ENCODE measurements around the gene TMEM132E.

GRCh38 chr17:32596497-32597433 is 110.0 kb downstream of the CDK5R1 start:
- PRO-cap, result no peak
- RAMPAGE, long total RNA, 4 experiments, result no peak in any of the 4 experiments

DNA sequence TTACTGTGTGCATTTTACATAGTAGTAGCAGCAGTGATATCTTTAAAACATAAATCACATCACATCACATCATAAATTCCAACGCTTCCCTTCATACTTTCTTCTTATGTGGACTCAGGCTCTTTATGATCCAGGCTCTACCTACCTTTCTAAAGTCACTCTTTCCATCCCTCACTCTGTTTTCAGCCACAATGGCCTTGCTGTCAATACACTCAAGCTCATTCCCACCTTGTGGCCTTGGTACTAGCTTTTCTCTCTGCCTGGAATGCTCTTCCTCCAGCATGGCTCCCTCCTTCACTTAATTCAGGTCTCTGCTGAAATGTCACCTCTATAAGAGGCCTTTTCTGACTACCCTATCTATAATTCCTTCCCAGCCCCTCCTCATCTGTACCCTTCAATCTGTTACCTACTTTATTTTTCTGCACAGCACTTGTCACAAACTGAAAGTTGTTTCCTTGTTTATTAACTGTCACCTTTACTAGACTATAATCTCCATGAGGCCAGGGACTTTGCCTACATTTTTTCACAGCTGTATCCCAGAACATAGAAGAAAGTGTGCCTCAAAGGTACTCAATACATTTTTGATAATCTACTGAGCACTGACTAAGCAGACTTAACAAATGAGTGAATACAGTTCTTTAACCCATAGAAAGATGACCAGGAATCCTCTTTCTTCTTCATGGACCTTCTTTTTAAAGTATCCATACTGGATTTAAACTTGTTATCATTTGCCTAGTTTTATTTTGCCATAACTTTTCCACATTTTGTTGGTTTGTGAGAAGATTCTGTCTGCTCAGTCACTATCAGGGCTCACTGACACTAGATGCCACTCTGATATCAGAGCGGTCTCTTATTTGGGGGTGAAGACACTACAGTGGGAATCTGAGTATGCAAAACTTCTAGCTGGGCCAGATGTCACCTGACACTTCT is 132.7 kb downstream of the MYO1D start:
- PRO-cap, result no peak
- RAMPAGE, long total RNA, 4 experiments, result no peak in any of the 4 experiments

GRCh38 chr17:32851035-32852001 is 25.6 kb downstream of the MYO1D start:
- PRO-cap, result no peak
- RAMPAGE, long total RNA, 4 experiments, result no peak in any of the 4 experiments

DNA sequence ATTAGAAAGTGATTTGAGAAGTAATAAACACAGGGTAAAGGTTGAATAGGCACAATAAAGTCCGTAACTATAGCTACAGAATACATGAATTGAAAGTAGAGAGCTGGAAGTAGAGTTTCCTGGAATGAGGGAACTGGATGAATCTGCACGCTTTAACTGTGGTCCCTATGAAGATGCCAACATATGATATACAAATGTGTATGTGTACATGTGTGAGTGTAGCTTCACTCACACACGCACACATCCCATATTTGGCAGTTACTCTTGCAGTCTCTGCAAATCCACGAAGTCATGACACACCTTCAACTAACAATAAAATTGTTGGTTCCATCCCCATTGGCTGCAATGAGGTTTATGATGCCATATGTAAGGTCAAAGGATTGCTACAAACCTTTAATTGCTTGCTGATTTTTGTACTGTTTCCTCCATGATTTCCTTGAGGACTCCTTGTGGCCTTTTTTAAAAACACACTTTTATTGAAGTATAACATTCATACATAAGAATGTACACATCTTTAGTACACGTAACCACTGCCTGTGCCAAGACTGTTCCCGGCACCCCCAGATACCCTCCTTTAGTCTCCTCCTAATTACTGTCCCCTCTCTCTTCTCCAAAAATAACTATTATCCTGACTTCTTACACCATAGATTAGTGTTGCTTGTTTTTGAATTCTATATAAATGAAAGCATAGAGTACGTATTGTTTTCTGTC is 22.0 kb downstream of the MYO1D start:
- PRO-cap, result no peak
- RAMPAGE, long total RNA, 4 experiments, result no peak in any of the 4 experiments

DNA sequence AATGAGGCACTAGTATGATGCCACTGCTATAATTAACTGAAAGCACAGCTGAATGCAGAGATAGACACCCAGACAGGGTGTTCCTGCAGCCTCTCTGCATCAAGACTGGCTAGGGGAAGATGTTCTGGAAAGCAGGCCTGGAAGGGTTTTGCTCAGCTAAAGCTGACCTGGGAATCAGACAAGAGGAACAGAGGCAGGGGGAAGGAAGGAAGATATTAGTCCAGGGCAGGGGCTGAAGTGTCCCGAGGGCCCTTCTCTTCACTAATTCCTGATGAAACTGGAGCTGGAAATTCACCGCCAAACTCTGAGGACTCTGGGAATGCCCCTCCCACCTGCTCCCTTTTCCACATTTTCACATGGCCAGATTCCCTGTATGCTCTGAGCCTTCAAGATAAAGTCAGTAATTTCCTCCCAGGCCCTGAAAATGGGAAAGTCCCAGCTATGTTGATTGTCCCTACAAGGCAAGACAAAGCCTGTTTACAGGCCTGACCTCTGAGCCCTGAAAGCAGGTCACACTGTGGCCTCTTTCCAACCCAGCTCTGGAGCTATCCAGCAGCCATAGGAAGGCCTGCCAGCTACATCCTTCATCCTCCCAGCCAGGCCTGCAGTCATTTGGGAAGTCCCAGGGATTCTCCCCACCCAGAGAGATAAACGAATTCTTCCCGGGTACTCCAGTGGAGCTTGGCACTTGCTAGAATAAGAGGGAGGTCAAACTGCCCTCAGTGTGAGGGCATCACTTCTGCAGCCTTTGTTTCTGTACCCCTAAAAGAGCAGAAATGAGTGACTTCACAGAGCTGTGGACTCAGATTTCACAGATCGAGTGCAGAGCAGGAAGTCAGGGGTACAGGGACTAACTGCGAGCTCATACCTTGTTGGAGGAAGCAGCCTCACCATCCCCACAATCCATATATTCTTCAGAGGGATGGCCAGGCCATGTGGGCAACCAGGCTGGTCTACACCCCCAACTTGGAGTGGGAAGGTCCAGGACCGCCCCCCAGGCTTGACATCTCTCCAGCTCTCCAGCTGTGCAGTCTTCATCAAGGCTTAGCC is 19.6 kb upstream of the CCL2 start:
- PRO-cap, result no peak
- RAMPAGE, long total RNA, 4 experiments, result no peak in any of the 4 experiments

DNA sequence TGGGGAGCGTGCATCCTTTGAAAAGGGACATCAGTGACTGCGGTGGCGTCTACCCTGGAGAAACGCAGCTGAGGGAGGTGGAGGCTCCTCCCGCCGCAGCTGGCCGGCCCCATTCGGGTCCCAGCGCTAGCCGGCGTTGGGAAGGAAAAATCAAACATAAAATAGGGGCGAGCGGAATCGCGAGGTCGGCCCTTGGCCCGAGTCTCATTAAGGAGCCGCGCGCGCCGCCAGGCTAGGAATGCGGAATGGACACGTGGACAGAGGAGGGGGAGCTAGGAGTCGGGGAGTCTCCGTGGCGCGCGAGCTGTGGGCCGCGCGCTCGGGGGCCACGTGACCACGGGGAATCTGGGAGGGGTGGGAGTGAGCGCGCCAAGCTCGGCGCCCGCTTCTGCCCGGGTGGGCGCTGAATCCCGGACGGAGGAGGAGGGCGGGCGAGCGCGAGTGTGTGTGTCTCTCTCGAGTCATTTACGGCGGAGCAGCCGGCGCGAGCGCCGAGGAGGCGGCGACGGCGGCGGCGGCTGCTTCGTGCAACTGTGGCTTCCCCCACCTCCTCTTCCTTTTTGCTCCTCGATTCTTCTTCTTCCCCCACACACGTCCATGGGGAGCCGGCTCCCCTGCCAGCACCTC is at the start of gene TMEM132E:
TSS of gene TMEM132E (plus strand) at position 460 of the 627 bp plus-strand sequence.
- PRO-cap, result no peak
- RAMPAGE, long total RNA, 4 experiments, result no peak in any of the 4 experiments

DNA sequence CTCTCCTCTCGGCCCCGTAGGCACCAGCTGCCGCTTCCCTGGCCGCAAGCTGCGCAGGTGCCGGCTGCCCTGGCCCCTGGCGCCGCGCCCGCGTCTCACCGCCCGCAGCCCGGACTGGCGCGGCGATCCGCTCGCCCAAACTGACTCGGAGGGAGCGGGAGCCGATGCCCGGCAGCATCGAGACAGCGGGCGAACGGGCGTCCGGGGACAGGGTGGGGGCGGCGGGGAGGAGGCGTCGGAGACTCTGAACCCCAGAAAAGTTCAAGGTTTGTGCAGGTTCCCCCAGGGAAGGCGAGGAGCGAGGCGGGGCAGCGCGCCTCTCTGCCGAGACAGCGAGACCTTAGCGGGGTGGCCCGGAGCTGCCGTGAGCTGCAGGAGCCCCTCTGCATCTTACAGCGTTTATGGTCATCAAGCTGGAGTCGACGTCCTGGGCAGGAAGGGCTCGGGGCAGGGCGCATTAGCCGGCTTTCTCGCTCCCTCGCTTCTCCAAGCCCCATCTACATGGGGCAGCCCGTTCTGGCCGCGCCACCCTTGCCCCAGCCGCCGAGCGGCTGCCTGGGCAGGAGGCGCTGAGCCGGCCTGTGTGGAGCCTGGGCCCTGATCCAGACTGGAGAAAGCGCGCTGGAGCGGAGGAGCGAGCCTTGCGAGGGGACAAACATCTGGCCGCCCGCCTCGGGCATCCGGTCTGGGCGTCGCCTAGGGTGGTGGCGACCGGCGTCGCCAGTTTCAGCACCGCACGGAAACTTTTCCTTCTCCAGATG is 548 bp downstream of the TMEM132E start:
- PRO-cap, result no peak
- RAMPAGE, long total RNA, 4 experiments, result no peak in any of the 4 experiments

DNA sequence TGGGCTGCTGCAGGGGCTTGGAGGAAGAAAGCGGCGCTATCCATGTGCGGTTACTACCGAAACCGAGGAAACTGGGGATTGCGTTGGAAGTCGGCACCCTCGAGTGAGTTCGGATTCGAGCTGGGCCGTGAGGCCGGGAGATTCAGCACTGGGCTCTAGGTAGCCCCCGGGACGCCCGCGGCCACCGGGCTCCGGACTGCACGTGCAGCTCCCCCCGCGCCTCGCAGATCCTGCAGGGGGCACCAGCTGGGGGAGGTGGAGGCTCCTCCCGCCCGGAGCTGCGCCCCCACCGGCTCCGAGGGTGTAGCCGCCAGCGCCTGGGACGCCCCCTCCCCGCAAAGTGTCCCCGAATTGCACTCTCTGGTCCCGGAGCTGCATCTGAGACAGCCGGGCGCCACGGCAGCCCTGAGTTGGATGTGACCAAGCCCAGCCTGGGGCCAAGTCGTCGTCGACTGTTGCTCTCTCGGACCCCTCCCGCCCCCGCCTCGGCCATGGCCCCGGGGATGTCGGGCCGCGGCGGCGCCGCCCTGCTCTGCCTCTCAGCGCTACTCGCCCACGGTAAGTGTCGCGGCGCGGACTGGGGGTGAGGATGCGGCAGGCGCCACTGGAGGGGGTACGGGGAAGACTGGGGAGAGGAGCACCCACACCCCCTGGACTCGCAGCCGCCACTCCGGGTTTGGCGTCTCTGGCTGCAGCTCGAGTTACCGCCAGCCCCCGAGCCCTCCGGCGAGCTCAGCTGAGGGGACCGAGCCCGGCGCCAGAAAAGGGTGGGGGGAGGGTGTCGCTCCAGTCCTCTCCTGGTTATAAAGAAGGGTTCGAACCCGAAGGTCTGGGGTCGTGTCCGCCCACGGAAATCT is 1.4 kb downstream of the TMEM132E start:
- PRO-cap, result no peak
- RAMPAGE, long total RNA, 4 experiments, result no peak in any of the 4 experiments

DNA sequence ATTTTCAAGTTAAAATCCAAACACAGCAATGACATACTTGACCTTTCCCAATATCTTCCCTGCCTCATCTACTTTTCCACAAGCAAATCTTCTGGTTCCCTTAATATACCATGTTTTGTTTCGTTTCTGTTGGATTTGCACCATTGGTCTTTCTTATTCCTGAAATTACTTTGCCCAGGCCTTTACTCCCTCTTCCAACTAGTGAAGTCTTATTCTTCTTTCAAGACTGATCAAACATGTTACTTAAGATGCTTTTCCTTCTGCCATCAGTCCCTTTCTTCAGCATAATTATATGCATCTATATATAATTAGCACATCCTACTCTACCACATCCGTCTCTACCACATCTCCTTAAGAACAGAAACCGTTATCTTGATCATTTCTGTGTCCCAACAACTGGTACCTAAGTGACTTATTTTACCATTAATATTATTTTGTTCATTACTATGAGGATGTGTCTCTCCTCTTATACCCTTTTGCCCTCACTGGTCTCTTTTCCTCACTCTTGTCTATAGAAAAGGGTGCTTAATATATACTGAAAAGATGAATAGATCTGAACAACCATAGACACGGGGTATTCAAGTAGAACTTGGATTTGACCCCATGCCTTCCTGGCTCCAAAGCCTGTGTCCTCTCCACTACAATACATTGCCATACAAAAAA is 889 bp downstream of the CCT6B start:
- PRO-cap, result no peak
- RAMPAGE, long total RNA, 4 experiments, result no peak in any of the 4 experiments

GRCh38 chr17:34979365-34980200 is 729 bp upstream of the LIG3 start:
- PRO-cap, result no peak
- RAMPAGE, long total RNA, 4 experiments, result no peak in any of the 4 experiments

GRCh38 chr17:35017951-35018925 is 37.9 kb downstream of the LIG3 start:
- PRO-cap, result no peak
- RAMPAGE, long total RNA, 4 experiments, result no peak in any of the 4 experiments

- PRO-cap, result no peak
- RAMPAGE, long total RNA, 4 experiments, result no peak in any of the 4 experiments
These were observed 11.8 kb downstream of the RFFL start for GRCh38 chr17:35051663-35052214.

DNA sequence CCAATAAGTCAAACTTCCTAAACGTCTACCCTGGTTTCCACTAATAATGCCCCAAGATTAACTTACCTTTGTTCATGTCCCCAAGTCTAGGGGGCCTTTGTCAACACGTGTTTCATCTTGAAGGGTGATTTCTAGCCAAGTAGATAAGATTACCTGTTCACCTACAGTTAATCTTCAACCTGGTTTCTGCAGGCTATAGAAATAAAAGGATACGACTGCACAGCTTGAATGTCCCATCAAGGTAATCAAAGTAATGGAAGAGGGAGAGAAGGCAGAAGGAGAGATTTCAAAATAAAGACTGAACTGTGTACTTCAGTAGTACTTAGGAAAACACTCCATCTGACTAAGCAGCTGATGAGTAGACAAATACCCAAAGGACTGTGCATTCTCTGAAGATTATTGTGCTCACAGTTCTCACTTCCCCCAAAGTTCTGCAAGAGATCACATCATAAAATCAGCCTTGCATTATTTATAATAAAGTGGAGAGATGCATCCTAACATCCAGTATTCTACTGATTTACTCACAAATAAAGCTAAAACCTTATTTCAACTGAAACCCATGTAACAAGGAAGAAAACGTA is 5.8 kb upstream of the RFFL start:
- PRO-cap, result no peak
- RAMPAGE, long total RNA, 4 experiments, result no peak in any of the 4 experiments

DNA sequence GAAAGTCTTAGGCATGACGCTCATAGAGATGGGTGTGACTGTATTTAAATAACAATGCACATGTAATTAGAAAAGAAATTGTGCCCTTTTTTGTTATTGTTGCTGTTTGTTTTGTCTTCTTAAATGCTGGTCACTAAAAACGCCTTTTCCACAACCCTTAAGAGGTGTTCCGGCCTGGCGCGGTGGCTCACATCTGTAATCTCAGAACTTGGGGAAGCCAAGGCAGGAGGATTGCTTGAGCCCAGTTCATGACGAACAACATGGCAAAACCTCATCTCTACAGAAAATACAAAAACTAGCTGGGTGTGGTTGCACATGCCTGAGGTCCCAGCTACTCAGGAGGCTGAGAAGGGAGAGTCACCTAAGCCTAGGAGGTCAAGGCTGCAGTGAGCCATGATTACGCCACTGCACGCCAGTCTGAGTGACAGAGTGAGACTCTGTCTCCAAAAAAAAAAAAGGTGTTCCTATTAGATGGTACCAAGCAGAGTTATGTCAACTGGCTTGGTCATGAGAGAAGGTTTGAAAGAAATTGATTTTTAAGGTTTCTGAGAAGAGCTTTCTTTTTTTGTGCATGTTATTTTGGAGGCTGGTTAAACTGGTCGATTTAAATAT is 23.5 kb upstream of the RFFL start:
- PRO-cap, result no peak
- RAMPAGE, long total RNA, 4 experiments, result no peak in any of the 4 experiments

- PRO-cap, result no peak
- RAMPAGE, long total RNA, 4 experiments, result no peak in any of the 4 experiments
These were observed 24.2 kb upstream of the RFFL start for GRCh38 chr17:35087528-35088363.

- PRO-cap, result no peak
- RAMPAGE, long total RNA, 4 experiments, result no peak in any of the 4 experiments
These were observed 13.7 kb downstream of the UNC45B start for GRCh38 chr17:35161200-35161845.

DNA sequence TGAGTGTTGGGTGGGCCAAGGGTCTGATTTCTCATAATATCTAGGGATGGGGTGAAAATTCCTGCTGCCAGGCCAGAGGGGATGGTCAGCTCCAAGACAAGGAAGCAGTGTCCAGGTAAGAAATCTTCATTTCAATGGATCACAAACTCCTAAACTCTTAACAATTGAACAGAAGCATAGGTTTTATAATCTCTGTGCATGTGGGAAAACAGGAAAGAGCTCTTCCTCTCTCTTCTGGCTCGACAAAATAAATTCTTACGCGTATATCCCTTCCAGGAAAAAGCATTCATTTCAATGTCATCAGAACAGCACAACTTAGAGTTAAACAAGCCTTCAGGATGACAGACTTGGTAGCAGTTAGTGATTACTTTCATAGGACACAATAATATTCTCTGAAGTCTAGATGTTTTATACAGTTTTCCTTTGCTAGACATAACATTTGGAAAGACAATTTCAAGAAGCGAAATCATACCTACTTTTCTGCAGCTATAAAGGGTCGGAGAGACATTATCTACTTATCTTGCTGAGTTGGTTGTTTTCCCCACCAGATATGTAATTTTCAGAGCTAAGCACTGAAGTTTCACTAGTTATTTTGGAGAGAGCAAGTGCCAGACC is 19.3 kb upstream of the SLC35G3 start:
- PRO-cap, result no peak
- RAMPAGE, long total RNA, 4 experiments, result no peak in any of the 4 experiments

GRCh38 chr17:35278305-35278964 is 35.6 kb downstream of the SLFN5 start:
- PRO-cap, result no peak
- RAMPAGE, long total RNA, 4 experiments, result no peak in any of the 4 experiments

- PRO-cap, result no peak
- RAMPAGE, long total RNA, 4 experiments, result no peak in any of the 4 experiments
These were observed 3.4 kb upstream of the SLFN12L start for GRCh38 chr17:35540559-35541544.

DNA sequence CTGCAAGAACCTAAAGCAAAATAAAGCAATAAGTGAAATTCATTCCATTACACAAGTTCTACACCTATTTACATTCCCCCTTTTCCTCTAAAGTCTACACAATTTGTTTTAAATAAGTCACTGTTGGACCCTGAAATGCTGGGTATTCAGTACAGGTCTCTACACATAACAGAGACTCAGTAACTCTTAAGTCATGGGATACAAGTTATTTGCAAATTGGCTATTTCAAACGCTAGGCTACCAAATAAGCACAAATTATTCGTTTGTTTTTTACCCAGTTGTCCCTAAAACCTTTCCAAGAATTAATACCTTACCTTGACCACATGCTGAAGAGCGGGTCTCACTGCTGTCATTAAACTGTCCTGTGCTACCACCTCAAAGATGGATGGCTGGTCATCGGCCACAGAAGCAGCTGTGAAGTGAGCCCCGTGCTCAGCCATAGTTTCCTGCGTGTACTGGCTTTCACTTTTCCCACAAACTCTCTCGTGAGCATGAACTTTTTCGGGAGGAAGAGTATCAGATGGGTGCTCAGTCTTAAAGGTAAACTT is 715 bp downstream of the PEX12 start:
- PRO-cap, result no peak
- RAMPAGE, long total RNA, 4 experiments, result no peak in any of the 4 experiments